Pulmonary lymph node (tissue), 1 donor: Measurements from ENCODE around the genes AFDN and THBS2.

DNA sequence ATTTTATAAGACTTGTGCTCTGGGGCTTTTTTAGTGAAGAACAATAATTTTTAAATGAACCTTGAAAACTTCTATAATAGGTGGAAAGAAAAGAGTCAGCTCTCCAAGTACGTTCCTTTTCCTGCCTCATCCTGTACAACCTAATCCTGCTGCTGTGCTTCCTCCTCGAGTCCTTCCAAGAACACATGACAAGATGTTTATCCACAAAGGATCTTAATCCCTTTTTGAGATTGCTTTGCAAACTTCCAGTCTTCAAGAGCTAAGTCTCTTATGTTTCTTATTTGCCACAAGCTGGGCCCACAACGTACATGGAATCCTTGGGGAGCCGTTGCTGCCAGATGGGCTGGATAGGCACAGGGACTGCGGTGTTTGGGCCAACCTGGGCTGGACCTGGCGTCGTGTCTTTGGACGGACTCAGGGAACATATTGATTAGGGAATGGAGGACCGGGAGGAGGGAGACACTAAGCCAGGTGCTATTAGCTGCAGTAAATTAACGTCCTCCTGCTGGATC, 79.8 kb upstream of the AFDN start:
- PRO-cap = no peak

GRCh38 chr6:167826243-167827346, at the start of gene AFDN:
Gene AFDN (plus strand): TSS chr6:167826911.
- PRO-cap = bidirectional peak, plus-strand start at chr6:167826880, minus-strand start at chr6:167826762

DNA sequence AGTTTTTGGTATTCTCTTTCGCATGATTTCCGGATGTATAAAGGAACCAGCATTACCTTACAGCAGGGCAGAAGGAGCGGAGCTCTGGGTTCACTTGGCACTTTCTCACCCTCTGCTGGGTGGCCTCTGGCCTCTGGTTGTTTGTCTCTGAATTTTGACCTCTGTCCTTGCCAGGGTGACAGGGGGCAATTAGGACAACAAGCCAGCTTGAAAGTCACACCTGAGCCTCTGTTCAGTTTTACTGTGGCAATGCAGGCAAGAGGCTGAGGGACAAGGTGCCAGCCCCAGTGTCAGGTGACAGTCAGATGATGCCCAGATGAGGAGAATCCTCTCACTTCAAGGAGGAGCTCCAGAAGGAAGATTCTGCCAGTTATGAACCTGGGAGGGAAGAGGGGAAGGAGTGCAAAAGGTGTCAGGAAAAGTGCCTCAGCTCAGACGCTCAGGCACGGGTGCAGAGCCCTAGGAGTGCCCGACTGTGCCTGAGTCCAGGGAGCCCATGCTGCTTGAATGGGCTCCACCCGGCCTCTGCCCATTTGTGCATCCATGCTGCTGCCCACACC, 69.2 kb upstream of the KIF25 start:
- PRO-cap = no peak

GRCh38 chr6:167932339-167933189, 64.9 kb upstream of the KIF25 start:
- PRO-cap = no peak

DNA sequence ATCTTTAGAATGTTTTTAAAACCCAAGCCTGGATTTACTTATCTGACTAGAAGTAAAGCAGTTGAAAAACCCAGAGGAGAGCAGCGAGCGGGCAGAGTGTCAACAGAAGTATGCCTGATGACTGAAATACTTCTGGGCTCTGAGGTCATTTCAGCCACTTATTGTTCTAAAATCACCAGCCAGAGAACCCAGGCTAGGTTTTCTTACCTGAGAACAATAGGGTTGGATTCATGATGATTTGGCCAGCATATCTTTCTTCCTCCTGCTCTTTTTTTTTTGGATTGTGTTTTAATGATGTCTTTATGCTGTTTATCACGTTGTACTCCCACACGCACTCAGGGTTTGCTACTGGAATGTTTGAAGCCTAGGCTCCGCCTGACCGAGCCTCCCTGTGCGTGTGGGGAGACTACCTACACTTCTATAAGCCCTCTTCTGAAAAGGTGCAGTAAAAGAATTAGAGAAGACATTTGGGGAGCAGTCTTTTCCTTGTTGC, 63.0 kb upstream of the KIF25 start:
- PRO-cap = no peak

DNA sequence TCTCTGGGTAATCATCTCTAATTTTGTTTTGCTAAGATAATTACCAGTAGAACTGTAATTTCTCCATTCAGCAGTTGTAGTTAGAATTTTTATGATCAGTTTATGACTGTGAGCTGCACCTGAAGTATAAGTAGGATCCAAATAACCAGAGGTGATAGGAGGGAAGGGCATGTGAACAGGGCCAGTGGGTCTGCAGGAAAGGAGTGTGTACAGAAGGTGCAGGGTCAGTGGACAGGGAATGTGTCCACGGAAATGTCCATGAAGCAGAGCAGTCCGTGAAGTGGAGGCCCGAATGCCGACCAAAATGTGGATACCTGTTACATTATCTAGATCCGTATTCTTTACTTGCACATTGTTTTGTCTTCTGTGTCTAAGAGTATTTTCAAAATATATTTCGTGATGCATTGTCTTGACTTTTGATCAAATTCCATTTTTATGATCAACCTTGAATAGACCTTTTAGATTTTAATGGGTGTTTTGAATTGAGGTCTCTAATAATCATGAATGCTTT, 60.5 kb upstream of the KIF25 start:
- PRO-cap = no peak

GRCh38 chr6:167942909-167943535, 54.4 kb upstream of the KIF25 start:
- PRO-cap = no peak

DNA sequence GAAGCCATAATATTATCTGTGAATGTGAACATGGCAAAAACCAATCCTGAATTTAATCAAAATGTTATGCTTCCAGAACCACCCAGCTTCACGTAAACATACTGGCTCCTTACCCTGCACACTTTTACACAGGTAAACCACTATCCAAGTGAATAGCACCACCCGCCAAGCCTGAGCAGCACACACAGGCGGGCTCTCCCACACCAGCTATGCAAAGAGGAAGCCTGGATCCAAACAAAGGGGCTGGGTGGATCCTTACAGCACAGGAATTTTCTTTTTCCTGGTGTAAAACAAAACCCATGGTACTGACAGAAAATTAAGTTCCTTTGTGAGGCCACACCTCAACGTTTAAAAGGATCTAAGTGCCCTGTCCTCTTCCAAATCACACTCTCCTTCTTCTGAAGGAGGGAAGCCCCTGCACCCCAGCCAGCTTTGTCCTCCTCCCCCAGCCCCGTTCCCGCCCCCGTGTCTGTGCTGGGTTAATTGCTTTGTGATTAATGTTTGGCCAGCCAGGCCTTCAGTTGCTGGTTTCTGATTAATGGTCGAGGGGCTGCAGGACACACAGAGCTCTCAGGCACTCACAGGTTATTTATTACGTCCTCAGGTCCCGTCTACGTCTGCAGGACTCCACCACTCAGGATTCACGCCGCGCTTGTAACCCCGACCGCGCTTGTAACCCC, 6.1 kb downstream of the DACT2 start:
- PRO-cap = no peak

DNA sequence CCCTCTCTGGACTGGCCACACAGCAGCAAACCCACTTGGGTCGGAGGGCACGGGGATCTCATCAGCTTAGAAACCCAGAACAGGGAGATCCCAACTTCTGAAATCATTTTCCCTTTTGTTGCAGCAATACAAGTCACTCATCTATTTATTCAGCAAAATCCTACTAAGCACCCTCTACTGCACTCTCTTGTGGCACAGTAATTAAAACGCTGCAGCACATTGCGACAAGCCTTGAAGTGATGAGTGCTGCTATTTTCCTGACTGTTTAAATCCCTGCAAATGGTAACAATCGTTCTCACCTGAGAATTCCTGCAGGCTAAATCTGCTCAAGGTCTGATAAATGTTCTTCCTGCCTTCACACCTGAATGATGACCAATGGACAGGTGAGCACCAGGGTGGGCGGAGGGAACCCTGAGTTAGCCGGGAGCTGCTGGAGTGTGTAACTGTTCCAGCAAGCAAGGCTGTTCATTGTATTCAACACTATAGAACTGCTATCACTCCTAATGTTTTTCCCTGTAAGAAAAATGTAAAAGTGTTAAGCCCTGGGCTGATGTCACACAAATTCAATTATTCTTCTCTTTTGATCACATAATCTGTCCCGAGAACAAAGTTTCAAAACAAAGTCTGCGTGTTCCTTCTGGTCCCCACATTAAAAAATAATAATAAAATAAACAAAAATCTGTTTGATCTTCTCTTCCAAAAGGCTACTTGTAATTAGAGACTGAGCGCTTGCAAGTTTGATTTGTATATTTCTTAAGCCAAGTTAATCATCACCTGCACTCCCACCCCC, 4.0 kb downstream of the DACT2 start:
- PRO-cap = no peak

GRCh38 chr6:168384386-168385065, 56.5 kb upstream of the SMOC2 start:
- PRO-cap = no peak

- PRO-cap = no peak
Observed at GRCh38 chr6:168390584-168391474, 50.2 kb upstream of the SMOC2 start.

GRCh38 chr6:168524649-168525283, 83.8 kb downstream of the SMOC2 start:
- PRO-cap = no peak

- PRO-cap = no peak
Observed at GRCh38 chr6:168542075-168542838, 101.3 kb downstream of the SMOC2 start.

DNA sequence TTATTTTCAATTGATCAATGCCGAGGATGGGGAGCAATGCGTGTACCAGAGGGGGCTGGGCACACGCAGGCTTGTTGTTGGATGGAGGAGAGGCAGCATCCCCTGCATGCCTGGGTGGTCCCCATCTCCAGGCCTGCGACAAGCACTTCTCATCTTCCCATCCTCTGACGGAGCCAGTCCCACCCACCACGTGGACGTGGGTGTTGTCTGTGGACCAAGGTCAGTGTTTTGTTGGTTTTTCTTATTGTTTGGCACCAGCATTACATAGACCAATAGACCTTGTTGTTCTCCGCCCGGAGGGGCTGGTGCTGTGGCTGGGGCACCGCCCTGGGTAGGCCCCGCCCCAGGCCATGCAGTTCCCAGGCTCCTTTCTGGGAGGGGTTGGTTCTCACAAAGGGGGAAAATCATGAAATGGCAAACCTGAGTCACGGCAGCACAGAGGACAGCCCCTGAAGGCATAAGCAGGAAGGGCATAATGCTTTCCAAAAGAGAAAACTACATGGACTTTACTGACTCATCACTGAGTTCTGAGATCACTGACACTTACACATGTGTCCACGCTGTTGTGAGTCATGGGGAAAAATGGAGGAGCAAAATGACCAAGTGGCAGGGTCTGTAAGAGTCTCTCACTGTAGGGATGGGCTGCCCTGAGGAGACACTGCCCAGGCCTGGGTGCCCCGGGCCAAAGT, 90.8 kb downstream of the THBS2 start:
- PRO-cap = no peak

DNA sequence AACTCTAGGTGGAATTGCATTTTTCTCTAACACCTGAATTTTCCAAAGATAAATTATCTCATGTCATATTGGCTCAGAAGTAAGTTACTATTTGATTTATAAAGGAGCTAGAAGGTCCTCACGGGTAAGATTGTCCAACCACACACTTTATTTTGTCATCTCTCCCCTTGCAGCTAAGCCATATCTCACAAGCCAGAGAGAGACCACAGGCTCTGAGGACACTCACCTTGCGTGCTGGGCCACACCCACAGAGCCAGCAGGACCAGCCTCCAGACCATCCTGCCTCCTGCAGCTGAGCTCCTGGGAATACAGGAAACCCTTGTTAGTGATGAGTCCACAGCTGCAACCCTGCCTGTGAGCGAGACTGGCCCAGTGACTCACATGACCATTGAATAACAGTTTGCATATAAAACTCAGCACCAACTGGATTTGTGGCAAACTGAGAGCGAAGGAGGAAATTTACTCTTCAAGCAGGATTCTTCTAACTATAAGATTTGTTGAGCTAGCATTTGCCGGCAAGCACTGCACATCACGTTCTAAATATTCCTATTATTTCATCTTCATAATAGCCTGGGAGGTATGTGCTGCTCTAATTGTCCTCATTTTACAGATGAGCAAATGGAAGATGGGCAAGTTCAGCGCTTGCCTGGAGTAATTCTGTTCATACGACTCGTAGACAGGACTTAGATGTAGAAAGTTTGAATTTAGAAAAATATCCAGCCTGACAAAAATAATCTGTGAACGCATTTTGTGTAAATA, 3.0 kb downstream of the THBS2 start:
- PRO-cap = unidirectional peak, plus-strand start at position 437 of the sequence

DNA sequence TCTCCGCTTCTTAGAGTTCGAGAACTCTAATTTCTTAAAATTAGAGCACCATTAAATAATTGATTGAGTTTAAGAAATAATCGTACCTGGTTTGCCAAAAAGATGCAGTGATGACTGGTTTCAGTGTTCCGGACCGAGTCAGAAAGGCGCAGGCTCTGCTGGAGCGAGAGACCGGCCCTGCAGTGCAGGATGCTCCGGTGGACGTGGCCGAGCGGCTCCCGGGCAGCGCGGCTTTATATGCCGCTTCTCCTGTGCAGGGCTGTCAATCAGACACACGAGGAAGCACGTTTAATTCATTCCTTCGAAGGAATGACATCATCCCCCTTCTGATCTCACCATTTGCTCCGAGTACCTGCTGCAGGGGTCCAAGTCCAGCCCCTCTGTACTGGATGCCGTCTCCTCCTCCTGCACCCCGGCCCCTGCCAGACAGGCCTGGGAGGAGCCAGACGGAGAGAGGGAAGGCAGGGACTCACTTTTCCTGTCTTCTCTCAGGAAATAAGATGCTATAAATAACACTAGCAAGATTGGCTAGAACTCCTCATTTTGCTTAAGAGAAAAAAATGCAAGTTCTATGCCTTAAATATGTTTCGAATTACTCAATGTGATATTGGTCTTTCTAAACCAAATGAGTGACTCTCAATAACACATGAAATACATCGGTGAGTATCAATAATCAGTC, at the start of gene THBS2:
Gene THBS2, minus strand, starts transcription at position 209 of the 679 bp plus-strand sequence.
- PRO-cap = bidirectional peak, plus-strand start at position 445 of the sequence, minus-strand start at position 209 of the sequence

- PRO-cap = no peak
Observed at GRCh38 chr6:169690301-169690835, 11.5 kb downstream of the WDR27 start.

- PRO-cap = no peak
Observed at GRCh38 chr6:169960736-169961233, 209.4 kb downstream of the ERMARD start.

DNA sequence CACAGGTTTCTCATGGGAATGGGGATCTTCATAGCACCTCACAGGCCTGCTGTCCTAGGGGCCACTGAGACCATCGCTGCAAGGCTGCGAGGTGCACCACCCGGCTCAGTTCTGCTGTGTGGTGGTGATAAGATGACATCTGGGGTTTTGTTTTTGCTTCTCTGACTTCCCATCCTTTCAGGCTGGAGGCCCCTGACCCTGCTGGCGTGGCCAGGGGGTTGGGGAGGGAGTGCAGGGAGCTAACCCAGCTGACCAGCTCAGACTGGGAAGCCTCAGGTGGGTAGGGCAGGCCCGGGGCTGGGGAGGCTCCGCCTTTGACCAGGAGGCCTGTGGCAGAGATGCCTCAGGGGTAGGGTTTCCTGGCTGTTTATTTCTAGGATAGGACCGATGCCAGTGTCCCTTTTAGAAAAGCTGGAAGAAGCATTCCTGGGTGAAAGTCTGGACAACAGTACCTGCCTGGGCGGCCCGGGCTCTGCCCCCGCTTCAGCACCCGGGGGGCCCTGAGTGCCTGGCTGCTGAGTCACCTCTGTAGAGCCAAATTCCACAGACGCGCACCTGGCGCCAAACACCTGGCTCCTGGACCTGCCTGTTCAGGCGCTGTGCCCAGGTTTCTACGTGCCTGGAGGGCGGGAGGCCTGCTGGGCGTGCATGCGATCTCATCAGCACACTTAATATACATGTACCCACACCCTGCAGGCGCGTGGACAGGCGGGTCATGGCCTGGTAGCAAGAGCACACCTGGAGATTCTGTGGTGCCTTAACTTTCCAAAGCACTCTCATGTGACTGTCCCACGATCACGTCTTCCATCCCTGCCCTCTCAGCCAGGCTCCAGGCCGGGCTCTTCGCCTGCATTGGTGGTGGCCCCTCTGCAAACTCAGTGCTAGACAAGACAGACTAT, 264.6 kb downstream of the DLL1 start:
- PRO-cap = no peak

- PRO-cap = unidirectional peak, plus-strand start at chr6:170038114
Observed at GRCh38 chr6:170037871-170038384, 252.9 kb downstream of the DLL1 start.